Metastatic Liver Carcinoma in the Lung (tissue), 2 donors: ENCODE data around the genes AMY1B and NTNG1.

DNA sequence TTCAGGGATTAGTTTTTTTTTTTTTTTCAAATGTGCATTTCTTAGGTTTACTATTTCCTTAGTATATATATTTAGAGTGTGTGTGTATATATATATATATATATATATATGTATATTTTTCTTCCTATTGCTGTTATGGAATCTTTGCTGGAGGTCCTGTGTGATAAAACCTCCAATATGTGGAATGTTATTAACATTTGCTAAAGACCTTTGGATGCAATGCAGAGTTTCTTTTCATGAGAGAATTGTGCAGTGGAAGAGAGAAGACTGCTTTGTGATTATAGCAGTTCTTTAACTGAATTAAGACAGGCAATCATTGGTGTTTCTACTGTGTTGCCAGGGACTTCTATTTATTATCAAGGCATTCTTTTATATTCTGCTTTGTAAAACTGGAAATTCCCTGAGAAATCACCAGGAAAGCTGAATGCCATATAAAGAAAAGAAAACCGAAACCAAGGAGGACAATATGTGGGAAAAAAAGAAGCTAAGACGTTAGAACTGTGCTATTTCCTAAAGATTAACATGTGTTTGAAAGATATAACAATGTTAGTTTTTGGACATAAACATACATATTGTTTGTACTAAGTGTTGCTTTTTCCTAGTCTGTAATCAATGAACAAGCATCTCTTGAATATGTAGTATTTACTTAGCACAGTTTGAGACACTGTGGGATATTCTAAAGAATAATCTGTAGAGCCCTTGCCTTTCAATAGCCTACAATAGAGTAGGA lies 47.3 kb downstream of the EXTL2 start:
- PRO-cap, 2 experiments: no peak in any of the 2 experiments

DNA sequence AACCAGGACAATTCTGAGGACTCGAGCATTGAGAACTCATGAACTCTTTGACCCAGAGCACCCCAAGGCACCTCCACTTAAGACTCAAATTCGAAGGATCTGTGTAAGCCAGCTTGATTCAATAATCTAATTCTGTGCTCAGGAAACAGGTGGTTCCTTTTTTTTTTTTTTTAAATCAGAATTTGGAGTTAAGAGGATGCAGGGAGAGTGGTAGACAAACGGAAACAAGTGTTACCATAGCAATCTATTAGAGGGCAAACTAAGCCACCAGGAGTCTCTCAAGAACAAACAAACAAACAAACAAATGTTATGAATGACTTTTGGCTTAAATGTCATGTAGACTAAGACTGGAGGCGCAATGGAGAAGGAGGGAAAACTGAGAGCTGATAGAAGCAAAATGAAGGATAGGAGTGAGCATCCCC lies 53.8 kb upstream of the DPH5 start:
- PRO-cap, 2 experiments: no peak in any of the 2 experiments

DNA sequence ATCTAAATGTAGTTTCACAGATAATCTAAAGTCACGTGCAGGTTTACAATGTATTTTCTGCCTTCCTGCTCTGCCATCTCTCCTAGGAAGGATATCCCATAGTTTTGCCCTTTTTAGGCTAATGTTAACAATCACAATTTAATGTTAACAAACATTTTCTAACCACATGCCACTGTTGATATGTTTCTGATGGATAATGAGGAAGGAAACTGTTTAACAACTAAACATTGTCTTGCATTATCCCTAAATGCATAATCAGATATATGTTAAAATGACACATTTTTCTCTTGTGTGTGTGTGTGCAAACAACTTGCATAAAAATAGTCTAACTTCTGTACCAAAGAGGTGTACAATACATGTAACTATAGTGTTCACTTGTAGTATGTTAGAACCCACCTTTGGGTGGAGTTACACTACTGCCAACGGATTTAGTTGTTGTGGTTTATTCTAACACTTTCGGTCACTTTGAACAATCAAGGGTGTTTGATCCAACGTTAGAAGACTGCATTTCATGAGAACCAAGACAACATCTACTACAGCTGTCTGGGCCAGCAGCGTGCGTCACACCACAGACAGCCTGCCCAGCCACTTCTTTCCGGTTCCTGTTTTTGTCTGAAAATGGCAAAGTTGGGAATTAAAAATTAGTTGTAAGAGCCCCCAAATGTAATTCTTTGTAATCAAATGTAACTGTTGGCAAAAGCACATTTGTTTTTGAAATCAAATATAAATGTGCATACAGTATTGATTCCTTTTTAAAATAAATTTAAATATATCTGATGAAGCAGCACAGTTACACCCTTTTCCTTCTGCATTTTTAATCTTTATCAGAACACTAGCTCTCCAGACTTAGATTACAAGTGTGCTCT lies 86.4 kb upstream of the DPH5 start:
- PRO-cap, 2 experiments: no peak in any of the 2 experiments

GRCh38 chr1:101239471-101239691 lies 2.6 kb downstream of the S1PR1 start:
- PRO-cap, 2 experiments: peak in 1 of 2 experiments; most common plus-strand start chr1:101239661 (in 1)

DNA sequence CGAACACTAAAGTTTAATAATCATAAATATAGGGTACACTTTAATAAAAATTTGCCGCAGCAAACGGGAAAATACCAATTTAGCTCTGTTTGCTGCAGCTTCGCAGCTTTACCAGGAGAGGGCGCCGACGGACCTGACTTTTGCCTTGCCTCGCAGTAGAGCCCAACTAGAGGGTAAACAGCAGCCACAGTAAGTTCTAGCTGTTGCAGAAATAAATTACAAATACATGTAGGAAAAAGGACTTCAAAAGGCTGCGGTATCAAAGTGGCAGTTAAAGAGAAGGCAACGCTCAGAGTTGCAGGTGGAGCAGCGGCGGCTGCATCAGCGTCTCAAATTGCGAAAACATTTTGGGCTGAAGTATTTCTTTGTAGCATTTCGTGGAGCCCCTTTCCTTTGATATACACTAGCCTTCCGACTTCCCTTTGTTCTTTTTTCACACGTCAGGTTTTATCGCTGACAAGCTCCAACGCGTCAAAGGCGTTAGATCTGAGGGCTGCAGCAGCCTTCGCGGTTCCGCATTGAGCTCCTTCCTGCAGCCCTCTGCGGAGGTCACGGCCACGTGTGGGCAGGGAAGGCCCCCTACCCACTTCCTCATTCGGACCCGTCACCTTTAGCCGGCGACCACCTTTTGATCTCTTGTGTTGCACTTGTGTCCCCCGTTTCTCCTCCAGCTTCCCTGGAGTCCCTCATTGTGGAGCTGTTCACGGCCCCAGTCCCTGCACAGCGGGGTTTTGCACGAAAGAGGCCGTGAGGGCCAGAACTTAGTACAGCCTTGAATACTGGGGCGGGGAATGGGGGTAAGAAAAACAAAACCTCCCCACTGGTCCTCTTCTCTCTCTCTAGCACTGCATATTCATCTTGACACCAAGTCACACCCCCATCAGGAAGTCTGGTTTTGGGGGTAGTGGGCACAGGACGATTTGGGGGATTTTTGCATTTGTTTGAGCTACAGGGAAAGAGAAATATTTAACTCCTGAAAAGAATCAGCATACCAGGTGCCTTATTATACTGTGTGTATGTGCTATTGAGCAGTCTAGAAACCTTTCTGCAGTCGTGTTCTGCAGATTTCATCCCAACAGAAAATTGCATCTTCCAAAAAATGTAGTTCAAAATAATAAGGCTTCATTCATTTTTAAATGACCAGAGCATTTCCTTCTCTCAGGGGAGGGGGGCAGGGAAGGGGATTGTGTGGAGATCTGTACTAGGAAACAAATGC lies 72.9 kb downstream of the S1PR1 start:
- PRO-cap, 2 experiments: no peak in any of the 2 experiments

- PRO-cap, 2 experiments: no peak in any of the 2 experiments
Observed at GRCh38 chr1:101846590-101847220, 150.0 kb downstream of the OLFM3 start.

- PRO-cap, 2 experiments: no peak in any of the 2 experiments
Observed at GRCh38 chr1:103529647-103530198, 4.2 kb downstream of the RNPC3 start.

- PRO-cap, 2 experiments: no peak in any of the 2 experiments
Observed at GRCh38 chr1:103530199-103530764, 4.8 kb downstream of the RNPC3 start.

DNA sequence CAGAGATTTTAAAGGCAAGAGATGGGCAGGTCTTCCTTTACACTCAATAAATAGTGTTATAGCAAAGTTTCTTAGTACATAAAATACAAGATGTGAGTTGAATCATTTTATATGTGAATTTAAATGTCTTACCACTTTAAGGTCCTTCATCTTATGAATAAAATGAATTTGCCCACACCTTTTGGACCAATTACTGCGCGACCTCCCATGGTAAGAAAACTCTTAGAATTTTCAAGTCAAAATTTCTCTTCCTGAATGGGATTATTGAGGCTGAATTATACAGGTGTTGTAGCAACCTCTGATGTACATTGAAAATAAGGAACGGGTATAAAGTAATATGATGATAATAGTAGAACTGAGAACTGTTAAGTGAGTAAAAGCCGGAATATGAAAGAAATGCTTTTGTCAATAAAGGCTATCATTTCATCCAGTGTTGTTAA lies 10.5 kb downstream of the RNPC3 start:
- PRO-cap, 2 experiments: no peak in any of the 2 experiments

DNA sequence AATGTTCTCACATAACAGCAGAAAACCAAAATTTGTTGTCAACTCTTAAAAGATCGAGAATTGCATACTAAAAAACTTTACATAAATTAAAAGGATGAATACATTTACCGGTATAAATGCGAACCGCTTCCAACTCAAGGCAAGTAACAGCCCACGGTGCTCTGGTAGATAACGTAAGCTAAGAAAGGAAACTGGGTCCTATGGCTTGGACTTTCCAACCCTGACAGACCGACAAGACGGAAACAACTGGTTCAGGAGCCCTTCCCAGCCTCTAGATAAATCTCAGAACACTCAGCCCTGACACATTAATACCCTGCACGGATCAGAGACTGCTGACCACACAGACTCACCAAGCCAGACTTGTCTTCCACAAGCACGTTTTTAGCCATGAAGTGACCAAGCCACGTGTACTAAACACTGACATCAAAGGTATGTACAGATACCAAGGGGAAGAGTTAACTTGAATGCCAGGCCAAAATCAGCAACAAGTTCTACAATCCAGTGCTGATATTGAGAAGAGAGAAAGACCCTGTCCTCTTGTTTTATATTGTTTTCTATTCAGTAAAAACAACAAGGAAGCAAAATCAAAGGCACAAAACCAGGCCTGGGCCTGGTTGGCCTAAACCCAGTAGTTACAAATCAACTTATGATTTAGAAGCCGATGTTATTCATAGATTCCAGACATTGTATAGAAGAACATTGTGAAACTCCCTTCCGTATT lies at the start of gene AMY1B:
AMY1B (minus strand) TSS at position 277 of the 721 bp plus-strand sequence.
- PRO-cap, 2 experiments: no peak in any of the 2 experiments

GRCh38 chr1:104412760-104413331 lies 663.1 kb downstream of the AMY1C start:
- PRO-cap, 2 experiments: no peak in any of the 2 experiments

DNA sequence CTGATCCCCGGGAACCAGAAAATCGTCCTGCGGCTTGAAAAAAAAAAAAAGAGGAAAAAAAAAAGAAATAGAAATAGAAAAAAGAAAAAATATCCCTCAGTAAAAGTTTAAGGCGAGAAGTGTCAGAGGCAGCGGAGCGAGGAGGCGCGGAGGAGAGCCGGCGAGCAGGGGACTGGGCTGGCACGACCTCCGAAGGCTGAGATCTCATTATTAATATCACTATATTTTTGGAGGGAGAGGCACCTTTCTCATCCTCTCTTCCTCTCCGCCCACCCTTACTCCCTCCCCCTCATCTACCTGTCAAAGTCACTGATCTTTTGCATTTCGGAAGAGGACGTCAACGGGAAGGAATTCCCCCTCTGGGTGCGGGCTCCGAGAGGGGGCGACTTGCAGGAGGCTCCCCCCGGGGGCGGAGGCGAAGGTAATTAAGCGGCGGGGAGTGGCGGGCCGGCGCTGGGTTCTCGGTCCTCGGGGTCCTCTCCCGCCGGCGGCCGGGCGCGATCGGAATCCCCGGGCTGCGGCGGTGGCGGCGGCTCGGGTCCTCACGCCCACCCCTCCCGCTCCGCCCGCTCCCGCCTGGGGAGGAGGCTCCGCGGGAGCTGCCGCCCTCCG lies at the start of gene NTNG1:
NTNG1 (plus strand) TSS at position 320 of the 612 bp plus-strand sequence.
- PRO-cap, 2 experiments: no peak in any of the 2 experiments

- PRO-cap, 2 experiments: no peak in any of the 2 experiments
Observed at GRCh38 chr1:107685718-107686310, 279.2 kb downstream of the VAV3 start.

DNA sequence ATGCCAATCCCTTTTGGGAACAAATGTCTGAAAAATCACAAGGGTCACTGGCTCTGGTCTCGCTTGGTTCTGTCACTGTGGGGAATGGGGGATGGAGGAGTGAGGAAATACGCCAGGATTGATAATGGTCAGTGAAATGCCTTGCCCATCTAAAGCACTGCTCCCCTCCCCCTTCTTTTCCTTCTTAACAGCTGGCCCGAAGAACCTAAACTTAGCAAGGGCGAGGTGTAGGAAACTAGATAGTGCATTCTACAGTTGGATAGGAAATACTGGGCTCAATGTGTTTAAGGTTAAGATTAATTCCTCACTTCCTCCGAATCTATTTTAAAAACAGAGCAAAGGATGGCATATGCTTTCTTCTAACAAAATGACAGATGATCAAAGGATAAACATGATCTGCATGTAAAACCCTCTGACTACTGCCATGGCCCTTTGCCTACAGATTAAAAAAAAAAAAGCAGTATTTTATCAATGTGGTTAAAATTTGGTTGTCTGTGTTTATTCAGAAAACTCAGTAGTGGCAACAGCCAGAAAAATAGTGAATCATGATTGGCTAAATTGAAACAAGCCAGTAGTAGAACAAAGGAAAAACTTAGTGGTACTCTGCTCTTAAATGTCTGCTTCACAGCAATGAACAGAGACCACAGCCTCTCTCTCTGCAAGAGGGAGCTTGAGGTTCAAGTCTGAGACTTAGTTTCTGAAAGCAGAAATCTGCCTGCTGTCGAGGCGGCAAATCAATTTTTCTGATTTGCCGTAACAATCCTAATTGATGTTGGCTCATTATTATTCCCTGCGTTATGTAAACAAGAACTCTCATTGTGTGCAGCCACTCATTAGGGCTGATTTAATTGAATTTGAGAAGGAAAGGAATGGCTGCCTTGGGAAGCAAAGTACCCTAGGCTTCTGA lies 86.2 kb upstream of the VAV3 start:
- PRO-cap, 2 experiments: no peak in any of the 2 experiments

- PRO-cap, 2 experiments: no peak in any of the 2 experiments
Observed at GRCh38 chr1:108640073-108640594, 20.8 kb downstream of the HENMT1 start.

DNA sequence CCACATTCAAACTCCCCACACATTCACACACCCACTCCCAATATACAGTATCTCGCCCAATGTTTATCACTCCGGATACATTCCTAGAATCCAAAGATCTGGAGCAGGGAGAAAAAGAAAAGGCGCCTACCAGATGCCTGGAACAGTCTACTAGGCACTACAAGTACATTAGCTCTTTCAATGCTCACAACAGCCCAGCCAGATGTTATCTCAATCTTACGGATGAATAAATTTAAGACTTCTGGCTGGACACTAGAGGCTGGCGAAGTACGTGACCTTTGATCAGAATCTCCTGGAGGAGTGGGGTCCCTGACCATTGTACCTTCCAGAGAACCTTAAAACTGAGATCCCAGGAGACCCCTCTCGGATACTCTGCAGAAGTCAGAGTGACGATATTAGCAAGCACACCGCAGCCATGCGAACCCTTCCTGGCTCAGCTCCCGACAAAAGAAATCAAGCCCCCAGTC lies 460 bp upstream of the PRPF38B start:
- PRO-cap, 2 experiments: no peak in any of the 2 experiments

DNA sequence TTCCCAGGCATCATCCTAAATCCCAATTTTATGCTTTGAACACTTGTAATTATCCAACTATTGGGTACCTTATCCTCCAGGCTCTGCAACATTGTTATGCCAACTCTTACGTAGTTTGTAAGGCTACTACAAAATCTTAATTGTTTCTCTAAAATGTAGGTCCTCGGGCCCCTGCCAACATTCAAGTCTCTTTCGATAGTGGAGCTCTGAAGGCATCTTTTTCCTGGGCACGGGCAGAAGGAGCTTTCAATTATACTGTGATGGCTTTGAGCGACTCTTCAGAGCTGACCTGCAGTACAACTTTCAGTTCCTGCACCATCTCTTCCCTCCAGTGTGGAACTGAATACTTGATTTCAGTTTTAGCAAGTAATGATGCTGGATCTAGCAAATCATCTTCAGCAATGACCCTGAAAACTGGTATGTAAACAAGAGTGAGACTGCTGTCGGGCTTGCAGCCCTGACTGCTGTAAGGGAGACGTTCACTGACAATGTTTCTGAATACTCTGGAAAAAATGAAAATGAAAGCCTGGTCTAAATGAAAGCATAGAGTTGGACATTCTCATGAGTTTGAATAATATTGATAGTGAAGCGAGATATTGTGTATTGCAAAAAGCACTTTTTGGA lies 9.6 kb downstream of the FNDC7 start:
- PRO-cap, 2 experiments: no peak in any of the 2 experiments

DNA sequence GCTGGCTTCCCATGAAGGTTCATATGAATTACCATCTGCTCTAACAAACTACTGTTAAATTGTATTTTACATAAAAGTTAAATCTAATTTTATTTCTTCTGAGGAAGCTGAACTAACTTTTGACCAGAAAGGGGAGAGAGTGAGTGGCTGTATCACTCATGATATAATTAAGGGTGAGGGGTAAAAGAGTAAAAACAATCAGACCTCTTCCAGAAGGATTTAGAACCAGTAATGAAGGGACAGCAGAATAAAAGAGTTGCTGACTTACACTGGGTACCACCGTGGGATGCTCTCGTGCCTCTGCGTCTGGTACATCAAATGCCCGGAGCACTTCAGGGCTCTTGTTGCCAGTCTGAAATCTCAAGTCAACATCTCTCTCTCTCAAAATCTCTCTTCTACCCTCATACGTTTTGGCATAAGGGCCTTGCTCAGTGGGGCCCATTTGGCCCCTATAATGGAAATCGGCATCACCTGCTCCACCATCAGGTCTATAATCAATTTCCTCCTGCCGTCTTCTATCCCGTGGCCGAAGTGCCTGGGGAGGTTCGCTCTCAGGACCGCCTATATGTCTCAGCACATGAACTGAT lies 26.4 kb downstream of the CLCC1 start:
- PRO-cap, 2 experiments: no peak in any of the 2 experiments

DNA sequence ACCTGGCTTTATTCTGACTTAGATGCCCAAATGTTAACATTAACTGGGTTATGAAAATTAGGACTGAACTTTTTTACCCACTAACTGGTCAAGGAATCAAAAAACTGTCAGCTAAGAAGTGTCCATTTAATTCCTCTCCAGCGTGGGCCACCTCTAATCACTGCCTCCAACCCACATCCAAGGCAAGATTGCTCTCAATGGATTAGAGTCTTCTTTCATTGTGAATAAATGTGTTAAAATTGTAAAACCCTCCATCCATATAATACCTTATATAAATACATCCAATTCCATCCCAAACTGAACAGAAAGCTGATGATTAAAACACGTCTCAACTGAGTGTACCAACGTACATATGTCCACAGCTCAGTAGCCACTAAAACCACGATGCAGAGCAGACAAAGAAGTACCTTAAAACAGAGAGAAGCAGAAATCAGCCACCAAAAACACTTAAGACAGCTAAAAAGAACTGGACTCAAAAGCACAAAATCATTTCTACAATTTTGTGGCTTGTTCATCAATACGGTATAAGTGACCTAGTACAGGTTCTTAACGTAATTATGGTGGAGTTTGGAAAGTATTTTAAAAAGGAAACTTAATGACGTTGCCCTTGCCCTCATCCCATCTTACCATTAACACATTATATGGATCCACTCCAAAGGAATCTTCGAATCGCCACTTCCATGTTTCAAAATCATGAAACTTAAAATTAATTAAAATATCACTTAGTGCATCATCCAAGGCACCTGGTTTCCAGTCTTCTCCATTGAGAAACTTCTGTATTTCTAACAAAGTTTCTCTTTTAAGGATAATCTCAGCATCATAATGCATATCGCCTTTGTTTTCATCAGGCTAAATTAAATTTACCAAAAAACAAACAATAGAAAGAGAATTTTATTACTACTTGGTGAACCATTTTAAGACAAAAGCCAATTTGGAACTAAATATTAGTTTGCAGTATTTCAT lies 19.8 kb downstream of the CLCC1 start:
- PRO-cap, 2 experiments: no peak in any of the 2 experiments

GRCh38 chr1:109089990-109090480 lies 529 bp upstream of the TMEM167B start:
- PRO-cap, 2 experiments: peak in 1 of 2 experiments; most common plus-strand start chr1:109090367 (in 1); most common minus-strand start chr1:109090310 (in 1)